ENCODE measurements around a stretch of chr4.

GRCh38 chr4:88244759-88245700 is 39.3 kb downstream of the PPM1K start:
- PRO-cap = no peak

- PRO-cap = no peak
Measured at GRCh38 chr4:88297700-88298045, 13.3 kb upstream of the PPM1K start.

GRCh38 chr4:88532926-88533584 is 9.5 kb upstream of the PIGY start:
- PRO-cap = no peak

GRCh38 chr4:88605614-88606413 is 13.5 kb downstream of the HERC3 start:
- PRO-cap = no peak

DNA sequence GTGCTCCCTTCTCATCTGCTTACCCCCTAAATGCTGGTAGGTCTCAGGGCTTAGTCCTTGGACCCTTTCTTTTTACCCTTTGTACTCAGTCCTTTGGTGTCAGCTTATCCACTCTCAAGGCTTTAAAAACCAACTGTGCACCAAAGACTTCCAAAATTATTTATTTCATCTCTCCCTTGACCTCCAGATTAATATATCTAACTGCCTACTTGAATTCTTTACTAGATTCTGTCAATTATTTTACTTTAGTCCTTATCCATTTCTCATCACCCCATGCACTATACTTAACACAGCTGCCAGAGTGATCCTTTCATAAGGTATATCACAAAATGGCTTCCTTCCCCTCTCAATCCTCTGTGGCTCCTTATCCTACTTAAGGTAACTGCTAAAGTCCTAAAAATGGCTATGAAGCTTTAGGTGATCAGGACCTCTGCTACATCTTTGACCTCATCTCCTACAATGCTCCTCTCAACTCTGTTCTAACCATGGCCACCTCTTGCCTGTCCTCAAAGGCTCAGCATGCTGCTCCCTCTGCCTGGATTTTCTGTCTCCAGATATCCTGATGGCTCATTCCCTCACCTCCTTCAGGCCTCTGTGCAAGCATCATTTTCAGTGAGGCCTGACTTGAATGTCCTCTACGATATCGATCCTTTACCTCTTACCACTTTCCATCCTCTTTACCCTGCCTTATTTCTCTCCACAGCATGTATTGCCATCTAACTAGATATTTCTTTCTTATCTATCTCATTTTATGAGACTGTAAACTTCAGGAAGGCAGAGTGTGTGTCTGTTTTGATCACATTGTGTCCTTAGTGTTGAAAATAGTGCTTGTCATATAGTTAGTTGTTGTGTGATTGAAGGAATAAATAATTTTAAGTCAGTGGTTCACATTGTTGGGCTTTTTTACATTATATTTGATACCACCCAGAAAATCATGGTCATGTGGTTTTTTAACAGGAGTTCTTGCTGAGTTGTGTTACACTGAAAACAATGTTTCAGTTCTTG is 76.2 kb upstream of the NAP1L5 start:
- PRO-cap = no peak

DNA sequence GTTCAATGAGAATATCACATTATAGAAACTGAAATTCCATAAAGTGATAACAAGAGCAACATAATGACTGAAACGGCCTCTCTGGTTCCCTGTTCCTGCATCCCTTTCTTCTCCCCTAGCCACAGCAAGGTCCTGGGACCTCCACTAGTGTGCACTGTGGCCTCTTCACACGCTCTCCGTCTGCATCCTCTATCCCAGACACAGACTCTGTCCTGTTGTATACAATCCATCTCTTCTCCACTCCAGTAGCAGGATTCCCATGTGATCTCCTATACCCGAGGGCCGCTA is 104.9 kb upstream of the NAP1L5 start:
- PRO-cap = no peak

GRCh38 chr4:88820934-88821506 is 123.4 kb upstream of the NAP1L5 start:
- PRO-cap = no peak

- PRO-cap = no peak
Measured at GRCh38 chr4:89247864-89248440, 59.6 kb downstream of the GPRIN3 start.

DNA sequence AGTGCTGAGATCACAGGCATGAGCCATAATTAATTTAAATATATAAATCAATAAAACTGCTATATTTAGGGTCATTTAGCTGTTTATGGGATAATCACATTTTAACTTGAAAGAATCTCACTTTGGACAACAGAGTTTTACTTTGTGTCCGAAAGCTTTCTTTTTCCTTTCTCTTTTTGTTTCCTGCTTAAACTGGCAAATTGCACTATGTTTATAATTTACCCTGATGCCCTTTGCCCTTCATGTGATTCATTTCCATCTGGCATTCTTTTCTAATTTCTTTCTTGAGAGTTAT is 242.1 kb upstream of the GPRIN3 start:
- PRO-cap = no peak

GRCh38 chr4:89742872-89743695 is 93.9 kb downstream of the SNCA start:
- PRO-cap = no peak

GRCh38 chr4:89745602-89746057 is 91.3 kb downstream of the SNCA start:
- PRO-cap = no peak

GRCh38 chr4:89837897-89838050 is 813 bp upstream of the SNCA start:
- PRO-cap = no peak

- PRO-cap = no peak
Measured at GRCh38 chr4:90129135-90129544, 1.9 kb downstream of the CCSER1 start.

GRCh38 chr4:92304736-92305113 is 959 bp downstream of the GRID2 start:
- PRO-cap = no peak

DNA sequence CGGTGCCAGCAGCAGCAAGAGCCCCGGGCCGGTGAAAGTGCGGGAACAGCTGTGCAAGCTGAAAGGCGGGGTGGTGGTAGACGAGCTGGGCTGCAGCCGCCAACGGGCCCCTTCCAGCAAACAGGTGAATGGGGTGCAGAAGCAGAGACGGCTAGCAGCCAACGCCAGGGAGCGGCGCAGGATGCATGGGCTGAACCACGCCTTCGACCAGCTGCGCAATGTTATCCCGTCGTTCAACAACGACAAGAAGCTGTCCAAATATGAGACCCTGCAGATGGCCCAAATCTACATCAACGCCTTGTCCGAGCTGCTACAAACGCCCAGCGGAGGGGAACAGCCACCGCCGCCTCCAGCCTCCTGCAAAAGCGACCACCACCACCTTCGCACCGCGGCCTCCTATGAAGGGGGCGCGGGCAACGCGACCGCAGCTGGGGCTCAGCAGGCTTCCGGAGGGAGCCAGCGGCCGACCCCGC is 742 bp downstream of the ATOH1 start:
- PRO-cap = no peak

DNA sequence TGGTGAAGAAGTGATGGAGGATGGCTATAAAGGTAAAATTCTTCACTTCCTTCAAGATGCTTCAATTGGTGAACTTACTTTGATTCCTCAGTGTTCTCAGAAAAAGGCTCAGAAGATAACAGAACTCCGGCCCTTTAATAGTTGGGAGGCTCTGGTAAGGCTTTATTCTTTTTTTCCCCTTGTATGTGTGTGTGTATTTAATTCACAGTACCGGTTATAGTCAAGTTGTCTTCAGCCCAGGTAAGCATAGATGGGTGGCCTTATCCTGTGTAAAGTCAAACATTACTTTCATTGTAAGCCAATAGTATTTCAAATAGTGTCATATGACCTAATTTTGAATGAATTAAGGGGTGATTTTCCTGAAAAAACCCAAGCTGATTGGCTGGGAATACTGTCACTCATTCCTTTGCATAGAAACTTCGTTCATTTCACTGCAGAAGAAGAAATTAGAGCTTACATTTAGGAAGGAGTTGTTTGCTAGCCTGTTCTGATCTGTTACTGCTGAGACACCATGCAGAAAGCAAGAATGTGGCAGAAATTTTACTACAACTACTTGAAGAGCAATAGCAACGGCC is 45.3 kb downstream of the SMARCAD1 start:
- PRO-cap = no peak

GRCh38 chr4:94480336-94481219 is 28.8 kb downstream of the PDLIM5 start:
- PRO-cap = no peak

- PRO-cap = no peak
Measured at GRCh38 chr4:94499564-94500112, 47.9 kb downstream of the PDLIM5 start.

DNA sequence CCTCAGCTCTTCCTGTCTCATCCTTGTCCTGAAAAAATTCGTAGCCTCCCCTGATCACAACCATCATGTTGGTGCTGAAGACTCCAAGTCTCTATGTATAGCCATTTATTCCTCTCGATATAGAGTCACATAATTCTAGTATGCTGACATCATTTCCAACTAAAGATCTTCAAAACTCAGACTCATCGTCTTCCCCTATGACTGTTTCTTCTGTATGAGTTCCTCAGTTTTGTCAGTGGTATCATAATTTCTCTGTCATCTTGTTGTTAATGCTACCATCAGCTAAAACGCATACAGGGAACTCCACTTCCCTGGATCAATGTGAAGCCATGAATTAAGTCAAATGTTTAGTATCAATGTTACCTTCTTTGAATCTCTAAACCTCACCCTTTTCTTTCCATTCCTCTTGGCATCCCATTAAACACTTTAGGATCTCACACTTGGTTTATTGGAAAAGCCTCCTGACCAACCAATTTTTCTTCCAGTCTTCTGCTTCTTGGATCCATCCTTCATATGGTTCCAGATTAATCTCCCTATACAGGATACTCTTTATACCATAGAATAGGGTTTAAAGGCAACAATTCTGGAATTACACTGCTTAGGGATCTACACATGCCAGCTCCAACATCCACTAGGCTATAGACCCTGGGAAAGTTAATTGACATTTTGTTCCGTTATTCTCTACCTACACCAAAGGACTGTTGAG is 41.0 kb downstream of the UNC5C start:
- PRO-cap = no peak

DNA sequence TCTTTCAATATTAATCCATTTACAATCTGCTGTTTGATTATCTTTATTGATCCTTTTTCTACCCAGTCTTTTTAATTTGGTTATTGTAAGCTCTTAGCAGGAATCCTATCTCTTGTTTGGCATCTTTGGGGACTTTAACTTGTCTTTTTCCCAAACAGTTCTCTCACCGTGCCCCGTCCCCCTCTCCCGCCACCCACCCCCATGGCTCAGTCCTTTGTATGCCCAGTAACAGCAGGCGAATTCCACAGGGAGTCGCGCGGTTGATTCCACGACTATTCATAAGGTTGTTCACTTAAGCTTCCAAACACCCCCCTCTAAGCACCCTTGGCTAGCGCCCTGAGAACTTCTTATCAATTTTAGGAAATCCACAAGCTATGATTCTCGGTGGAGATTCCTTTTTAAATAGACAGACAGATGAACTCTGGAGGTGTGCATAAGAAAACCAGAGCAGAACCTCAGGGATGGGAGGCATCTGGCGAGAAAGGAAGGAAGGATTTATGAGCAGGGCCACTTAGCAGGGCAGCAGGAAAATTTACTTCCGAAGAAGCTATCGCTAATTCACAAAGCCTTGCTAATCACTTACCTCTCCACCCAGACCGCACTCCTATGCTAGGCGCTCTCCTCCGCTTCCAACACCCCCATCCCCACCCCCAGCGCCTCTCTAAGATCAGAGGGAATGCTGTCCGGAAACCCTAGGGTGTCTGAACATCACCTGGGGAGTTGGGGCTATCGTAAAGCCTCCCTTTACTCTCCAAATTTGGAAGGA is 1.8 kb downstream of the UNC5C start:
- PRO-cap = no peak

Data from osteocyte (in vitro differentiated cells).